Peritoneum (tissue), 1 donor: ENCODE data around the genes NACC1 and DCAF15.

- PRO-cap: no peak
These were observed at the start of gene NACC1 for GRCh38 chr19:13117841-13118660. Gene NACC1, plus strand, starts transcription at chr19:13118264.

DNA sequence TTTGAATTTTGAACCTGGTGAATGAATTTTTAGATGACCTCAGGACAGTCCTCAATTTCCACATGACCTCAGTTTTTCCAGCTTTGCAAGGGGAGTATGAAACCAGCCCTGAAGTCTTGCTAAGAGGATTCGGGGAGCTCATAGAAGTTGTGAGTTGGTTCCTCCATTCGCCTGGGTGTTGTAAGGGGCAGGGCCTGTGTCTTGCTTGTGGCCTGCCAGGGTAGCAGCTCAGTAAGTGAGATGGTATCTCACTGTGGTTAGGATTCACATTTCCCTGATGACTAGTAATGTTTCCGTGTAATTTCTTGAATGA is 14.4 kb downstream of the NACC1 start:
- PRO-cap: no peak

GRCh38 chr19:13140509-13141008 is 9.6 kb downstream of the STX10 start:
- PRO-cap: no peak

GRCh38 chr19:13153155-13153811 is 3.1 kb downstream of the IER2 start:
- PRO-cap: no peak

- PRO-cap: no peak
These were observed 40.9 kb downstream of the IER2 start for GRCh38 chr19:13191085-13191590.

GRCh38 chr19:13260860-13261693 is 110.9 kb downstream of the IER2 start:
- PRO-cap: no peak

- PRO-cap: no peak
These were observed 109.8 kb downstream of the CACNA1A start for GRCh38 chr19:13396395-13397059.

- PRO-cap: no peak
These were observed 58.6 kb upstream of the YJU2B start for GRCh38 chr19:13689036-13689480.

GRCh38 chr19:13696435-13696932 is 51.2 kb upstream of the YJU2B start:
- PRO-cap: no peak

DNA sequence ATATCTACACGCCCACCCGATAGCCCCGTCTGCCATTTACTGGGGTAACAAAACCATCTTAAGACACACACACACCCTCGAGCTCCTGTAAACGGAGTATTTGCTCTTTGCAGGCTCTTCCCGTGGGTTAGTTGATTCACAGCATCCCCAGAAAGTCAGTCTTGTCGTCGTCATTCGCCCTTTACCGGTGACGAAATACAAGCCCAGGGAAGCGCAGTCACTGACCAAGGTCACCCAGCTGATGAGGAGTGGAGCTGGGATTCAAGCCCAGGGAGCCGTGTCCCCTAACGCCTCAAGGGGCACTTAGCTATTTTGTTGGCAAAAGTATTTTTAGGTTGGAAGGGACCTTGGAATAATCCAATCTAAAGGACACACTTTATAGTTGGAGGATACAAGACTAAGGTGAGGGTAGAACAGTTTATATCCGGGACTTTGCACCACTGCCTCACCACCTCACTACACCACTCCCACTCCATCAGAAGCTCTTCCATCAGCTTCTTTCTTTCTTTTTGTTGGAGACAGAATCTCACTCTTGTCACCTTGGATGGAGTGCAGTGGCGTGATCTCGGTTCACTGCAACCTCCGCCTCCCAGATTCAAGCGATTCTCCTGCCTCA is 919 bp downstream of the YJU2B start:
- PRO-cap: no peak

DNA sequence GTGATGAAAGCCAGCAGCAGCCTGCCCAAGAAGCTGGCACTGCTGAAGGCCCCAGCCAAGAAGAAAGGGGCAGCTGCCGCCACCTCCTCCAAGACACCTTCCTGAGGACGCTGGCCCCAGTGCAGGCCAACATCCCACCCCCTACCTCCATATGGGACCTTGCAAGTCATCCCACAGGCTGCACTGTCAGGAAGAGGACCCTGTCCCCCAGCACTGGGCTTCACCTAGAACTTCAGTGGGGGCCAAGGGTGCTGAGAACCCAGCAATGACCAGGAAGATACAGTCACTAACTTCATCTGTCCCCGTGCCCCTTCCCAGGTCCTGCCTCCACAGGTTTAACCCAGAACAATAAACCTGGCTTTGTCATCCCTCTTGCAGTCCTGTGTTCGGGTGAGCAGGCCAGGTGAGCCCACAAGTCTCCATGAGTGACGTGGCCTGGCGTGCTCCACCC is 3.9 kb downstream of the C19orf53 start:
- PRO-cap: no peak

GRCh38 chr19:13794332-13794852 is 851 bp upstream of the ZSWIM4 start:
- PRO-cap: no peak

- PRO-cap: no peak
These were observed 15.6 kb upstream of the NANOS3 start for GRCh38 chr19:13861237-13861732.

GRCh38 chr19:13952289-13952799 is at the start of gene DCAF15:
Gene DCAF15, plus strand, starts transcription at chr19:13952509.
- PRO-cap: no peak

DNA sequence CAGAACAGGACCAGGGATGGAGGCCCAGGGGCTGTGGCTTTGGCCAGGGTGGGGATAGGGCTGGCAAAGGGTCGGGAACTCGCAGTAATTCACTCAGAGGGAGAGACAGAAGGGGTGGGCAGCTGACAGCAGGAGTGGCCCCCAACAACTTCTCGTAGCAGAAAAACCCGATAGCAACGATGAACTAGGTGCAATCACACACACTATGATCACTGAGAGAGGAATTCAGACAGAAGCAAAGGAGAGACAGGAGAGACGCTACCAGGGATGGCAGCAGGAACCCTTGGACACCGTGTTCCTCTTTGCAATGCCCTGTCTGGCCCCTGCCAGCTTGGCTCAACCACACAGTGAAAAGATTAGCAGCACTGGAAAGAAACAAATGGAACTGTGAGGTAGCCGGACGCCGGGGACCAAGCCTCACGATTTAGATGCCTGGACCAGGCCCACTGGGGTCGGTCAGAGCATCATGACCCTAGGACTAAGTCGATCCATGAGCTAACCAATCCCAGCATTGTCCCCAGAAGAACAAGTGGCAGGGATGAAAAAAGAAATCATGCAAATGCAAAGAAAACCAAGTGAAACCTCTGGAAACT is 23.6 kb downstream of the DCAF15 start:
- PRO-cap: no peak

DNA sequence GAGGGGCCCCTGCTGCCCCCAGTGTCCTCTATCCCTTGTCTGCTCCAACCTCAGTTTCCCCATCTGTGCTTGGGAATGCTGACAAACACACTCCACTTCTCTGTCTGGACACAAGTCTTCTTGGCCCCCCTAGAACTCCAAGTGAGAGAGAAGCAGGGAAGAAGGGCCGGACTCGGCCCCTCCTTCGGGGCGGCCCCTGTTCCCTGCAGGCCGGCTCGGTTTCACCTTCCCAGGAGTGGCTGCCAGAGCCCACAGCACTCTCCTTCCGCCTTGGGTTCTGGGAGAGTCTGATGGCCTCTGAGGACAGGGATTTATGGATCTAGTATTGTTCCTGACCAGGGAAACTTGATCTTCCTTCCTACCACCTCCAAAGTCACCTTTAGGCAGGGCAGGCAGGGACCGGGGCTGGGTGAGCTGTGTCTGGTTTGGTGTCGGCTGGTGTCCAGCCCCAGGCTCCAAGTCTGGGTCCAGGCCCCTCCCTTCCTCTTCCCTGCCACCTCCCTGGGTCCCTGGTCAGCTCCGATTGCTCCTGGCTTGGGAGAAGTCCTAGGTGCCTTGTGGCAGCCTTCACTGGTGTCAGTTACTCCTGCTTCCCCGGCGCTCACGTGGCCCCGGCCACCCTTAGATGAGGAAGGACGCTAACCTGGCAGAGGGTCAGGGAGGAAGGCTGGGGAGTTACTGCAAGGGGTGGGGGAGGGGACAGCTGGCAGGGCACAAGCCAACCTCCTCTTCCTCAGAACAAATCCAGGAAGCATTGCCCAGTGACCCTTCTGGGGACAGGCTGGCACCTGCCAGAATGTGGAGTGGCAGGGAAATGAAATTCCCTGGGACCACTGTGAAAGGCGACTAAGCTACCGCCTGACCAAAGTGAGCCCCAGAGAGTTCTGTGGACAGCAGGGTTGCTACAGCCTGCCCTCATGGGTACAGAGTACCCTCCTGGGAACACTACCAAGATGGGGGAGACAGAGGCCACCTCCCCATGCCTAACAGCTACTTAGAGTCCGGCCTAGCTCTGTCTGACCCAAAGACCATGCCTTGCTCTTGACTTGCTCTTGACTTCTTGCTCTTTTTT is 18.8 kb downstream of the RFX1 start:
- PRO-cap: no peak

DNA sequence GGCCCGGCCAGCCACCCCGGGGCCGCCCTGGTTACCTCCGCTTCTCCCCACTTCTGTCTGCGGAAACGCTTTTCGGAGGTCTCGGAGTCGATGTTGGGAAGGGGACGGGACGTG is 195 bp downstream of the RFX1 start:
- PRO-cap: no peak

DNA sequence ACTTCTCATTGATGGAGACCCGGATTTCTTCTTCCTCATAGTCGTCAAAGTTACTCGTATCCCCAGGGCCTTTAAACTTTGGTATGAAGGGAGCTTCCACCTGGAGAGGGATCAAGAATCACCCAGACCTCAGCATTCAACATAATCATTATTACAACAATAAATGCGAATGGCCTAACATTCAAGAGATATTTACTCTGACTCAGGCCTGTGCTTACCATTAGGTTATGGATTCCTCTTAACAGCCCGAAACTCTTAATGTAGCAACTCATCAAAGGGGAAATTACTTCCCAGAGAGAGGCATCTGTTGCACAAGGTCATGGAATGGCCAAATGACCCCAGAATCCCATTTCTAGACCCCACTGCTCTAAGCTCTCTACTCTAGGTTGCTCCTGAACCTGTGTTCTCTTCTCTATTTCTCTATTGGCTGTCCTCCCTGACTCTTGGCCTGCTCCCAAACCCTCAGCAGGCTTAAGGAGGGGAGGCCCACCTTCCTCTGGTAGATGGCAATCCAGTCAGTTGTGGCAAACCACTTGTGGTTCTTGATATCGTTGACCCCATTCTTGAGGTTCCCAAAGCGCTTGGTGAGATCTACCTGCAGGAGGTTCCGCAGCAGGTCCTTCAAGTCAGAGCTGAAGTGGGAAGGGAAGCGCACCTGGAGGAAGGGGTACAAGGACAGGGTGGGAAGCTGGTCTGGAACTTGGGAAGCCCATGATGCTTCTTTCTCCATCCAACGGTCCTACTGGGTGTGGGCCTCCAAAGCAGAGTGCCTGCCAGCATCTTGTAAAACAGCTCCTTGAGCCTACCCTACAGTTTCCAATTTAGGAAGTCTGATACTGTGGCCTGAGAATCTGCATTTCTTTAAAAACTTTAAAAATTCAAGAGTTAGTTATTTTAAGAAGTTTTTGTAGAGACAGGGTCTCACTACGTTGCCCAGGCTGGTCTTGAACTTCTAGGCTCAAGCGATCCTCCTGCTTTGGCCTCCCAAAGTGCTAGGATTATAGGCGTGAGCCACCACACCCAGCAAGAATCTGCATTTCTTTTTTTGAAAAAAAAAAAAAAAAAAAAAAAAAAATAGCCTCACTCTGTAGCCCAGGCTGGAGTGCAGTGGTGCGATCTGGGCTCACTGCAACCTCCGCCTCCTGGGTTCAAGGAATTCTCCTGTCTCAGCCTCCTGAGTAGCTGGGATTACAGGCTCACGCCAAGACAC is 8.0 kb upstream of the C19orf67 start:
- PRO-cap: no peak

DNA sequence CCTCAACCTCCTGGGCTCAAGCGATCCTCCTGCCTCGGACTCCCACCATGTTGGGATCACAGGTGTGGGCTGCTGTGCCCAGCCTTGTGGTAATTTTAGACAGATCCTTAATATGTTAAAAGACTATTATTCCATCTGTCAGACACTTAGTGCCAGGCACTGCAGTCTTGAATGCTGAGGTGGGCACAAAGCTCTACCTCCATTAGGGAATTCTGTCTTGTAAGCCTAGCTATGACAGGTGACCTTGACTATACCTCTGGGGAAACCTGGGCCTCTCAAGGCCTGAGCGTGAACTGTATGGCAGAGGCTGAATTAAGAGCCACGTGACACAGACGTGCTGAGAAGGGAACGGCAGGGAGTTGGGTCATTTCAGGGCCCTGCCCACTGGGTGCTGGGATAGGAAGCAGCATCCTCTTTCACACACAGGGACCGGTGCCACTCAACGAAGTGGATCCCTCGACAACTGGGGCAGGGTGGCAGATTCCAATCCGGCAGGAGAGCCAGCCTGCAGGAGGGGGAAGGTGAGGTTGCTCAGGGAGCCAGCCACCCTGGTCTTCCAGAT is 9.3 kb downstream of the ASF1B start:
- PRO-cap: no peak

- PRO-cap: no peak
These were observed 11.8 kb upstream of the ASF1B start for GRCh38 chr19:14147886-14148833.